ENCODE data around the genes PIK3R2, IQCN, GDF15 and SSBP4.

GRCh38 chr19:18008708-18010043 is 1.2 kb downstream of the ARRDC2 start:
- RRBS = 15% methylated on average over 1 of the region's 55 CpGs

DNA sequence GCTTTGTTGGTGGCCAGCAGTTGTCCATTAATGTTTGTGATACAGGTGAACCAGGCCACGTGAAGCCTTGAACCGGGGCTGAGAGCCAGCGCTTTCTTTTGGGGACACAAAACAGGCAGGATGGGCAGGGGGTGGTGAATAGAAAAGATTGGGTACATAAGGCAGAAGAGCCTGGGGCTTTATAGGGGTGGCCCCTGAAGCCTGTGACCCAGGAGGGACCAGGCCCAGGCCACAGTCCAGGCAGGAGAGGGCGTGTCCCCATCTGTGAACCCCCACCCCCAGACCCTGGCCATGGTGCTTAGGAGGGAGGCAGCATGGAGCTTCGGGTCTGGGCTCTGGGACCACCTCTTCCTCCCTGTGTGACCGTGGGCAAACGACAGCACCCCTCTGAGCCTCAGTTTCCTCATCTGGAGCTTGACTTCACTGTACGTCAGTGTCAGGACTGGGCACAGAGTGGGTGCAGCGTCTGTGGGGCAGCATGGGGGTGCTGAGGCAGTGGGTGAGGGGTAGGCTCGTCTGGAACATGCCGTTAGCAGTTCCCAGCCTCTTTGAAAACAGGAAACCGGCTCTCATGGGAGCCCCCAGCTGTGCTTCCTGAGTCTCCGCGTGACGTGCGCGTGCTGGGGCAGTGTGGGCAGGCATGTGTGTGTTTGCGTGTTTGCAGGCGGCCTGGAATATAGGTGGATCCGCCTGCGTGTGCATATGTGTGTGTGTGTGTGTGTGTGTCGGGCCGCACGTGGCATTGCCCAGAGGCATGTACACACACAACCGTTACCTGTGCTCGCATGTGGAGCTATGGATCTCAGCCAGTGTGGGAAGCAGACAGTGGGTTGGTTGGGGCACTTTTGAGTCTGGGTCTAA is 15.7 kb downstream of the ARRDC2 start:
- RRBS = 84% methylated on average over 2 of the region's 26 CpGs

DNA sequence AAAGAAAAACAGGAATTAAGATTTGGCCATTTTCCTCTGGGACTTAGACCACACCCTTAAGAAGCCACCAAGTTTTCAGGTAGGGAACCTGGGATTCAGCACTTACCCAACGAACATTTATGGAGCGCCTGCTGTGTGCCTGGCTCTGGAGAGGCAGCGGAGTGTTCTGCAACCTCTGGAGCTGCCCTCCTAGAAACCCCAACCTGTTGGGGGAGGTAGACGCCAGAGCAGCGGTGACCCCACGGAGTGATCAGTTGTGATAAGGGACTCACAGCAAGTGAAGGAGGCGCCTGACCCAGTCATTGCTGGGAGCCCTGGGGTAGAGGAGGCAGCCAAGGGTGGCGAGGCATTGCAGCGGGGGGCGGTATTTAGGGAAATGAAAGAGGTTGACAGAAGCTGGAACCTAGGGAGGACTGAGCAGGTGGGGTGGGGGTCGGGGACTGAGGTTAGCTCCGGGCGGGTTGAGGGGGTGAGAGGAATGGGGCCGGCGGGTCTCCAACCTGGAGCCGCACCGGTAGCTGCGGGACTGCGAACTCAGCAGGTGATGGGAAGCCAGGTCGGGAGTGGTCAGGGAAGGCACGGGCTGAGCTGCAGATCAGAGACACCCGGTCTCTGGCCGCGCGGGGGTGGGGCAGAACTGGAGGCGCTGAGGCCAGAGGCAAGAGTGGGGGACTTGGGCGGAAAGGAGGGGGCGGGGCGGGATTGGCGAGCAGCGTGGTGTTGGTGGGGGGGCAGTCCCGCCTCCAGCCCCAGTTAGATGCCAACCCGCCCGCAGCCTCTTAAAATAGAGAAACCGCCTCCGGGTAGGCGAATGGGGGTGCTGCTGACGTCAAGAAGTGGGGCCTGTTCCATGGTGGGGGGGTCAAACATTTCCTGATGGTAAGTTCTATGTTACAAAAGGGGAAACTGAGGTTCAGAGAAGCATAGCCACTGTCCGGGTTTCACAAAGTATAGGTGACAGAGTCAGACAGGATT is 1.4 kb downstream of the MAST3 start:
- RRBS = 63% methylated on average over 5 of the region's 39 CpGs

DNA sequence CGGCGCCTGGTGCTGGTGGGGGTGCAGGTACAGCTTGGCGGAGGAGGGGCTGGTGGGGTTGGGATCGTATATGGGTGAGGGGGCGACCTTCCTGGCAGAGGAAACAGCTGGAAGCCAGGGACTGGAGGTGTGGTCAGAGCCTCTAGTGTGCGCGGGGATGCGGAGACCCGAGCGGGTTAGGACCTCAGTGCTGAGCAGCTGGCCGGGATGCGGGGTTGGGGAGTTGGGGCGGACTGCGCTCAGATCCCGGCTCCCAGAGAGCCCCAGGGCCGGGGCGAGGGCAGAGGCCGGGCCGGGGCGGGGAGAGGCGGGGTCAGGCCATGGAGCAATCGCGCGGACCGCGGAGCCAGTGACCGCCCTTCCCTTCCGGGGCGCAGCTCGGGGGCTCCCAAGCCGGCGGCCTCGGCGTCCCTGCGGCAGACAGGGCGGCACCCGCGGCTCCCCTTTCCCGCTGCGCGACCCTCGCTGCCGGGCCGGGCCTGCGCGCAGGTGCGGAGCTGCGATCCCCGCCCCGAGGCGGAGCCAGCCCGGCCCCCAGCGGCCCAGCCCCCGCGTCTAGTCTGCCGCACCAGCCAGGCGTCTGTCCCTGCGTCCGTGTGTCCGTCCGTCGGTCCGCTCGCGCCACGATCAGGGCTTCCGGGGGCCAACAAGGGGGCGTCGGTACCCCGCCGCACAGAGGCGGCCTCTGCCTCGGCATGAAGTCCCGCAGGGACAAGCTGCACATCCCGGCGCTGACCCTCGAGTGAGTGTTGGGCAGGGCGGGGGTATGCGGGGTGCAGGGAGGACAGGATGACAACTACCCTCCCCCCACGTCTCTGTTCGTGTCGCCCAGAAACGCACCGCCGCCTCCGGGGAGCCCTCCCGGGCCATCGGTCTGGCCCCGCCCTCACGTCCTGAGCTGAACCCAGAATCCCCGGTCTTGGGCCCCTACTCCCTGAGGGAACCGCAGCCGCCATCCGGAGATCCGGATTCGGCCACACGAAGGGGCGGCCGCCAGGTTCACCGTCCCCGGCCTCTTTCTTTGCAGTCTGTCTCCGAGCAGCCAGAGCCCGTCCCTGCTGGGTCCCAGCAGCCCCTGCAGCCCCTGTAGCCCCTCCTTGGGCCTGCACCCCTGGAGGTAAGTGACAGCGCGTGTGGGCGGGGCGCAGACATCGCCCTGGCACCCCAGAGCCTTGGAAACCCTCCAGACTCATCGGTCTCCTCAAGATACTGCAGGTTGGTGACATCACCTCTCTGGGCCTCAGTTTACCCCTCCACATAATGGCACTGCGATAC is 12.5 kb downstream of the MAST3 start:
- RRBS = 5% methylated on average over 62 of the region's 110 CpGs

DNA sequence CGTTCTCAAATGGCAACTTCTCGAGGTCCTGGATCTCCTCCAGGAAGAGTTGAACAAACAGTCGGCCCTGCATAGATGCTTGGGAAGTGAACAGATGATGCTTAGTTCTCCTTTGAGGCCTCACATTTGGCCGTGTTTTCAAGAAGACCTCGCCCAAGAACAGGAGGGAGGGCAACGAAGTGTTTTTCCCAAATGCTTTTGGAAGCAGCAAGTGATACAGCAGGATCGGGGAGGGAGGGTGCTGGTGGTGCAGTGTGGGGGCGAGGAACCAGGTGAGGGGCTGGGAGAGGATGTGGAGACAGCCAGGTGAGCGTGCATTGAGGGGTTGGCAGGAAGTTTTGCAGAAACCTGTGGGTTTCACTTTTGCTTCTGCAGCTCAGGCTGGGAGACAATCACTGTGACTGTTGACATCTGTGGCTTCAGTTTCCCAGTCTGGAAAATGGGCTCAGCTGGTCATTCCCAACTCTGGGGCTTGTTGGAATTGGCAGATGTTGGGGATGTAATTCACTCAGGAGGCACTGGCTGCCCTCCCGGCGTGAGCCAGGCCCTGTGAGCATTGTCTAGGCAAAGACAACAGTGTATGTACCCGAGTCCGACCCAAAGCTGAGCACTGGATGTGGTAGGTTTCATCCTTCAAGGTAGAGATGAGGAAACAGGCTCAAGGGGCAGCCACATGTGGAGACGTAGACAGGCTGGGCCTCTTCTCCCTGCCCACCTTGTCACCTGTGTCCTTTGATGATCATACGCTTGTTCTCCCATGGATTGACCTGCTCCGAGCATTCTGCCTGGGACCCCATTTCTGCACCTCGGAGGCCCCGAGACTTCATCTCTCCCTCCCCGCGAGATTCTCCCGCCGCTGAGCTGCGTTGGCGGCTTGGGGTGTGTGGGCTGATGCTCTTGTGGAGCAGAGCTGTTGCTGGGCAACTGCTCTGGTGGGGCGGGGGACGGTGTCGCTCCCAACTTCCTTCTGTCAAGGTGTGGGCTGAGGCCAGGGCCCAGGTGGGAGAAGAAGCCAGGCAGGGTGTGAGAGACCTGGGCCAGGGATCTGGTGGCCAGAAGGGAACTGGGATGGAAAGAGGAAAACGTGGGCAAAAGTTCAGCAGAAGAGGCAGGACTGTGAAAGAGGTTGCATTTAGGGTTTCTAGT is 21.9 kb downstream of the MAST3 start:
- RRBS = no CpG with 5 or more reads among the region's 28 CpGs

DNA sequence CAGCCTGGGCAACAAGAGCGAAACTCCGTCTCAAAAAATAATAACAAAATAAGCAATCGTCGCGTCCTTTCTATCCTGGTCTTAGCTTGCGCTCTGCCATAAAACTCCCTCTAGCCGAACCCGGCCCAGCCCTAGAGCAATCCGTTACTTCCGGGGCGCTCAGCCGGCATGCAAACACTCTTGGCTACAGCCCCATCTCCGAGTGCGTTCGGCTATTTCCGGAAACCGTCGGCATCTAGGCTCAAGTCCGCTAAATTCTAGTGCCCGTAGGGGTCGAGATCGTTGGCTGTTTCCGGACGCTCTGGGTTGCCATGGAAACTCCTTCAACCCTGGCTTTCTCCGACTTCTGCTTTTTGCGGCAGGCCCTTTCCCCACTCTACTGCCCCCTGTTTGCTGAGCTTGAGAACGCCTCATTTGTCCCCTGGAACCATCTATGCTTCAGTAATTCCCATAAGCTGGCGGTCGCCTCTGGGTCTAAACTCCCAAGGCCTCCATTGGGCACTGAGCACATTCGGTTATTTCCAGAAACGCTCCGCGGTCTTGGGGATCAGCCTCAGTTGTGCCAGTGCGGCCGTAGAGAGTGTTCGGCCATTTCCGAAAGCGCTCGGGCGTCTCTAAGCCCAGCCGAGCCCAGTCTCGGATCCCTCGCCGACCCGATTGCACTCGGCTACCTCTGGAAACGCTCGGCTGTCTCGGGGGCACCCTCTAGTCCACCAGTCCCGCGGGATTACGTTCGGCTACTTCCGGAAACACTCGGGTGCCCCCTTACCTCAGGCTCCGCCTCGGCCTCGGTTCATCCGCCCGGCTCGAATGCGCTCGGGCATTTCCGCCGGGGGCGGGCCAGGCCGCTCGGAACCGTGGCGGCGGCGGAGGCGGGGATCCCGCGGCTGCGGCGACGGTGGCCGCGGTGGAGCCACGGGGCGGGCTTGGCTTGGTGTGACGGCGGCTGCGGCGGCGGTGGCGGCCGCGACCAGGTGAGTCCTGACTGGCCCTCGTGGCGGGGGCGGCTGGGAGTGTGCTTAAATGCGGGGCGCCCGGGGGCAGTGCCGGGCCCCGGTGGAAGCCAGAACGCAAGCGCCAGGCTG is at the start of gene PIK3R2:
TSS of gene PIK3R2 (plus strand) at position 843 of the 1,085 bp plus-strand sequence.
- RRBS = 3% methylated on average over 19 of the region's 100 CpGs

DNA sequence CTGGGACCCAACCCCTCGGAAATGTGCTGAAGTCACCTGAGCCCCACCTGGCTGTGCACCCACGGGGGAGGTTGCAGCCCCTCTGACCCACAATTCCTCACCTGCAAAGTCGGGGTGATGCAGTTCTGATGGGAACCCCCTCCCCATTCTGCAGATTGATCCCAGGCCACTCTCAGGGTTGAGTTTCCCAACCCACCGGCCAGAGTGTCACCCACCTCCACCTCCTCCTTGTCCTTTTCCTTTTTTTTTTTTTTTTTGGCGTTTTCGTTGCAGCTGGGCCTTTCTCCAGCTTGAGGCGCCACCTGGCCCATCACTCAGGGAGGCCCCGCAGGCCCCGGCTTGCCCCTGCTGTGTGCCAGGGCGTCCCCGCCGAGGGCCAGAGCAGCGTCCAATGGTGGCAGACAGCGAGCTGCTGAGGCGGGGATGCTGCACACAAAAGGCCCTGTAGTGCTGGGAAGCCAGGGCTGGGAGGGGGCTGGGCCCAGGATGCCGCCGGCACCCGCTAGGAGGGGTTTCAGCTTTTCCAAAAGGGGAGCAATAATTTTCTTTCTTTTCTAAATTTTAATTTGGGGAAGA is 4.6 kb downstream of the PIK3R2 start:
- RRBS = no CpG with 5 or more reads among the region's 18 CpGs

DNA sequence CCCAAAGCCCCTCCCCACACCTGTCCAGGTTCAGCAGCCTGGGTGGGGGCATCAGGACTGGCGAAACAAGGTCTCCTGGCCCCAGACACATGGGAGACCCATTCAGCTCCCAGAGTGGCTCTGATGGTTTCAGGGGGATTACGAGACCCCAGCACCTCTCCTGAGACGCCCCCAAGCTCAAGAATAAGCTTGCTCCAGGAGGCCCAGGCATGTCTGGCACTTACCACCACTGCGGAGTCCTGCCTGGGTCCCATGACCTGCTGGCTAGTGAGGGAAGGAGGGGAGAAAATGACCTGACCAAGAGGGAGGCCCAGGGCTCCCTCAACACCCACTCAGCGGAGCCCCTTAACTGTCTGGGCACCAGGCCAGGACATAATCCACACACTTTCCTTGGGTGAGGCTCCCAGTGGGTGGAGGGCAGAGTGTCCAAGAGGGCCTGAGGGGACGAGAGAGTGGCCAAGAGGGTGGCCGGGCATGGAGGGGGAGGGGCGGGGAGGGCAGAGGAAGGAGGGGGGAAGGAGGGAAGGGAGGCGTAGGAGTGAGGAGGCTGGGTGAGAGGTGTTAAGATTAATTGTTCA is 21.8 kb upstream of the PDE4C start:
- RRBS = no CpG with 5 or more reads among the region's 9 CpGs

DNA sequence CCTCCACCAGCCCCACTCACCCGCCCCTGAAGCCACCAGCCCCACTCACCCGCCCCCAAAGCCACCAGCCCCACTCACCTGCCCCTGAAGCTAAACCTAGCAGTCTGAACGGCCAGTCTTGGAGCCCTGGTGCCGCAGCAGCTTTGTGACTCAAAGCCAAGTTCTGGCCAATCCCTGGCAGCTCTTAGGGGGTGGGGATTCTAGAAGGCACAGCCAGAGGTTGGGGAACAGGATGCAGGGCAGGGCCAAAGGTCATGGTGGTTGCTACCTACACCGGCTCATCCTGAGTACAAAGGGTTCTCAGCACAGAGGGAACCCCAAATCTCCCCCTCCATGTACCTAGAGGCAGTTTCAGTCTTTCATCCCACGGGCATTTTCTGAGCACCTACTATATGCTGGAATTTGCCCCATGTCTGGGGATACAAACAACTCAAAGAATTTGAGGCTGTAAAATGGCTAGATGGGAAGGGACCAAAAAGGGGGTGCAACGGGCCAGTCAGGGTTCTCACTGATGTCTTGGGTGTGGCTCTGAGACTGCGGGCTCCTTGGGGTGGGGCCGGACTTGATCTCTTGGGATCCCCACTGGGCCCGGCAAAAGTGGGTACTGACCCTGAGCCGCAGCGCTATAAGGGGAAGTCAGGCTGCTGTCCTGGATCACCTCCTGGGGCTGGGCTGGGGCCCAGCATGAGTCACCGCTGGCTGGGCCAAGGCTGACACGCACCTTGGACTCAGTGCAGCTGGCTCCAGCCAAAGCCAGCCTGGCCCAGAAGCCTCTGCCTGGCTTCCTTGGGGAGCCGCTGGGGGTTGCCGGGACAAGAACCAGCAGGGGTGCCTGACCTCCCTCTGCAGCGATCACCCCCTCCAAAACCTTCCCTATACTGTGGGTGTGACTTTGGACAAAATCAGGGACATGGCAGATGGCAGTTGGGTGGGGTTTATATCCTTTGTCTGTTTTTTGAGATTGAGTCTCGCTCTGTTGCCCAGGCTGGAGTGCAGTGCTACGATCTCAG is at the start of gene IQCN:
TSS of gene IQCN (minus strand) at position 128 of the 1,010 bp plus-strand sequence.
- RRBS = no CpG with 5 or more reads among the region's 19 CpGs

DNA sequence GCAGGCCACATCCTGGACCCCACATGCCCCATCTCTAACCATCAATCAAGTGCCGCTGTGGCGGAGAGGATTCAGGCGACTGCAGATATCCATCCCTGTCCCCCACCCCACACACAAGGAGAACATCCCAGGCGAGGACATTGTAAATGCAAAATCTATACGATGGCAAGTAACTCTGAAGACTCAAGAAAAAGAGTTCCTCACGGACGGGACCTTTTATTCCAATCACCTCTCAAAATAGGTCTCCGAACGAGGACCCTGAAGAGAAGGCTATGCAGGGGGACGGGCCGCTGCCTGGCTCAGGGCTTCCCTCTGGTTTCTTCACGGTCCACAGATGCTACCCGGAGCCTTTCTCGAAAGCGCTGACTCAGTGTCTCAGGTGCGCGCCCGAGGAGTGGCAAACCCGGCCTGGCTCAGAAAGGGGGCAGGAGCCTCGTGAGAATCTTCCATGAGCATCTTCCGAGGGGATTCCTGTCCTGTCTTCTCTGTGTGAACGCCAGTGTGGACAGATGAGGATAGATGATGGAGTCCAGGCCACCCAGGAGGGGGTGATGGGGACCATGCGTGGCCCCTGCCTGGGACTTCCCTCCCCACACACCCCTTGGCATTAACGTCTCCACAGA is 16.7 kb downstream of the LSM4 start:
- RRBS = 92% methylated on average over 7 of the region's 24 CpGs

GRCh38 chr19:18319437-18320423 is 3.1 kb downstream of the LSM4 start:
- RRBS = no CpG with 5 or more reads among the region's 9 CpGs

DNA sequence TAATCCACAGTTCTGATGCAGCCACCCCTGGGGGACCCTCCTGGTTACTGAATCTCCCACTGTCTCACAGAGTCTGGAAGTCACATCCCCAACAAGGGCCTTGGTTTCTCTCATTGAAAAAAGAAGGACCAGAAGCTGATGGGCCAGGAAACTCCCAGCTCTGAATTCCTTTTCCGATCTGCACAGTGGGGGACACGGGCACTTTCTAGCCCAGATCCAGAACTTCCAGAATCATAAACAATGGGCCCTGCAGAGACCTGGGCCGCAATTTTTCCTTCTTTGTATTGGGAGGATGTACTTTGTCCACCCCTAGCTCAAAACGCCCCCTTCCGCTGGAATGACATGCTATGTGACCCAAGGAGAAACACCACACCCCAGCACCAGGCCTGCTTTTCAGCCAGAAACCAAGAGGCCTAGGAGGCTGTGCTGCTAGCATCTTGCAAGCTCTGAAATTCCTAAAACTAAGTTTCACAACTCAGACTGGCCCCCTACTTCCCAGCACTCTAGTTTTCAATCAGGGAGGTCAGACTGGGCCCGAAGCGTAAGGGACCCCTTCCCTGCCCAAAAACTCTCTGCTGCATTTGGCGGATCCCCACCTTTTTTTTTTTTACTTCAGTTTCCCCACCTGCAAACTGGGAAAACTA is 623 bp downstream of the LSM4 start:
- RRBS = no CpG with 5 or more reads among the region's 8 CpGs

DNA sequence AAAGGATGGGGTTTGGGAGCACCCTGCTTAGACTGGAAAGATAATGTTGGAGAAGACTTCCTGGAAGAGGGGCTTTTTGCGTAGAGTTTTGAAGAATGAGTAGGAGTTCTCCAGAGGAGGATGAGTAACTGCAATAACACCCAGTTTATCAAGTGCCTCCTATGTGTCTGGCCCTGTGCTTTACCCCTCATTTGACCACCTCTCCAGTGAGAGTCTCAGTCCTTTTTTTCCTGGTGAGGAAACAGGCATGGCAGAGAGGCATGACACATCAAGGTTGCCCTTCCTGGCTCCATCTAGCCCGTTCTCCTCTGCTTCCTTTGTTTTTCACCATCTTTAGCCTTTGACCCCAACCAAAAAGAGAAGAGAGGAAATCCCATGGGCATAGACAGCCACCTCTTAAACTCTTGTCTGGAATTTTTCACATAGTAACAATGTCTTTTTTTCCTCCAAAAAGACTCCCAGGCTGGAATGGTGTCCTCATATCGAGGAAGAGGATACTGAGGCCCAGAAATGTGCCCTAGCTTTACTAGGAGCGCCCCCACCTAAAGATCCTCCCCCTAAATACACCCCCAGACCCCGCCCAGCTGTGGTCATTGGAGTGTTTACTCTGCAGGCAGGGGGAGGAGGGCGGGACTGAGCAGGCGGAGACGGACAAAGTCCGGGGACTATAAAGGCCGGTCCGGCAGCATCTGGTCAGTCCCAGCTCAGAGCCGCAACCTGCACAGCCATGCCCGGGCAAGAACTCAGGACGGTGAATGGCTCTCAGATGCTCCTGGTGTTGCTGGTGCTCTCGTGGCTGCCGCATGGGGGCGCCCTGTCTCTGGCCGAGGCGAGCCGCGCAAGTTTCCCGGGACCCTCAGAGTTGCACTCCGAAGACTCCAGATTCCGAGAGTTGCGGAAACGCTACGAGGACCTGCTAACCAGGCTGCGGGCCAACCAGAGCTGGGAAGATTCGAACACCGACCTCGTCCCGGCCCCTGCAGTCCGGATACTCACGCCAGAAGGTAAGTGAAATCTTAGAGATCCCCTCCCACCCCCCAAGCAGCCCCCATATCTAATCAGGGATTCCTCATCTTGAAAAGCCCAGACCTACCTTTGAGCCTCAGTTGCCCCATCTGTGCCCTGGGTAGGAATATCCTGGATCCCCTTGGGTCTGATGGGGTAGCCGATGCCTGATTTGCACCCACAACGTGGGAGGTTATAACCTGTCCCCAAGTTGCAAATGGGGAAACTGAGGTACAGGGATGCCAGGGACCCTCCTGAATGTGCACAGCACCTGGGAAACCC is at the start of gene GDF15:
TSS of gene GDF15 (plus strand) at position 696 of the 1,287 bp plus-strand sequence.
- RRBS = 27% methylated on average over 3 of the region's 36 CpGs

- RRBS = no CpG with 5 or more reads among the region's 7 CpGs
These were observed 746 bp downstream of the GDF15 start for GRCh38 chr19:18386750-18387058.

GRCh38 chr19:18419102-18420115 is at the start of gene SSBP4:
Gene SSBP4, plus strand, starts transcription at chr19:18419398.
- RRBS = 3% methylated on average over 53 of the region's 161 CpGs

GRCh38 chr19:18434715-18435210 is 3.2 kb downstream of the ISYNA1 start:
- RRBS = 98% methylated on average over 2 of the region's 15 CpGs

- RRBS = no CpG with 5 or more reads among the region's 7 CpGs
These were observed 35.0 kb downstream of the ELL start for GRCh38 chr19:18486846-18487235.

- RRBS = no CpG with 5 or more reads among the region's 15 CpGs
These were observed 20.2 kb downstream of the ELL start for GRCh38 chr19:18501572-18502206.

DNA sequence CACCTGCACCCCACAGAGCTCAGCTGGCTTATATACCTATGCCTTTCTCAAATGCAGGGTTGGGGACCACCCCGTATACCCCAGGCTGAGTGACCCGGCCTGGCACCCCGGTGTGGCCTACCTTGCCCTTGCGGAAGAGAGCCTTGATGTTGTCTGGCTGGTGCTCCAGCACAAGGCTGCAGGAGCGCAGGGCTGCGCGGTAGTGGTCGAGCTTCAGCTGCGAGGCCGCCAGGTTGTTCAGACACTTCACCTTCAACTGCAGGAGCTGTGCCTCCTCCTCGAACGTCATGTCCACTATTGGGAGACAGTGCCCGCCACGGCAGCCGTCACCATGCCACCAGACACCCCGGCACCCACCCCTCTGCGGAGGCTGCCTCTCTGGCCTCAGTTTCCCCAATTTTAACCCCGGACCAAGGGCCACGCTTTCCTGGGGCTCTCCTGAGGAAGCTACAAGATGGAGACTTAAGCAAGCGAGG is 5.9 kb downstream of the FKBP8 start:
- RRBS = 98% methylated on average over 3 of the region's 20 CpGs

- RRBS = no CpG with 5 or more reads among the region's 29 CpGs
These were observed 5.3 kb downstream of the FKBP8 start for GRCh38 chr19:18537956-18538671.